ENCODE data around the gene NSUN7.

DNA sequence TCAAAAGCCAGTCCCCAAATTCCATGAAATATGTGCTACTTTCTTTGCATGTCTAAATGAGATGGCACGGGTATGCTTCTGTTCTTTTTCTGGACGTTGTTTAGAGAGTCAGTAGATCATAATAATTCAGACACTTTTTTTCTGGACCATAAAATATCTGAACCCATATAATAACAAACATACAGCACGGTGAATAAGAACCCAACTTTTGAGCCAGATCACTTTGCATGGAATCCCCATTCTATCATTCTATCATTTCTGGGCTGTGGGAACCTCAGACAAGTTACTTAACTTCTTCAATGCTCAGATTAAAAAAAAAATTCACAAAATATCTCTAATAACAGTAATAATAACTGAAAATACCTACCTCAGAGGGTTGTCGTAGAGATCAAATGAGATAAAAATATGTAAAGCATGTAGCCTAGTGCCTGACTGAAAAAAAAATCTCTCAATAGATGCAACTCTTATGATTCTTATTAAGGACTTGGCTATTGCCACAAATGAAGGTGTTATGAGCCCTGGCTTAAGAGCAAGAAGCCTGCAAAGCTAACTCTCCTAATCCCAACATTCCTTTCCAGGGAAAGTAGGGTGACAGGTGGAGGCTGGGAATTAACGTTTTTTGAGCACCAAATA, 2.1 kb downstream of the RHOH start:
- RRBS = no CpG with 5 or more reads among the region's 5 CpGs

DNA sequence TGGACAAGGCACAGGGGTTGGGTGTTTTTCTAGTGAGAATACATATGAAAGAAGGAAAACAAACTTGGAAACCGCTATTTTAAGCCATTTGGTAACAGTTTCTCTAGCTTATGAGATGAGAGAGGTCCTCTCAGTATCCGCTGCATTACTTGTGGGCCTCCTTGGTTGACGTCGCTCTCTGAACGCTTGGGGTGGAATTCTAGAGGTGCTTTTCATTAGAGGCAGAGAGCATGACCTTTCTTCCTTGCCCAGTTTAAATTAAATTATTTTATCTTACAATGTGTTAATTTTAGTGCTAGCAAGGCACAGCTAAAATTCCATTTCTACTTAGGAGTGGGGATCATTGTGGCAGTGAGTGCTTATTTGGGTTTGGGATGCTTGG, 2.6 kb downstream of the RHOH start:
- RRBS = no CpG with 5 or more reads among the region's 5 CpGs

- RRBS = no CpG with 5 or more reads among the region's 14 CpGs
Measured at GRCh38 chr4:40204789-40206037, 8.4 kb downstream of the RHOH start.

- RRBS = no CpG with 5 or more reads among the region's 9 CpGs
Measured at GRCh38 chr4:40289316-40290165, 45.6 kb upstream of the CHRNA9 start.

DNA sequence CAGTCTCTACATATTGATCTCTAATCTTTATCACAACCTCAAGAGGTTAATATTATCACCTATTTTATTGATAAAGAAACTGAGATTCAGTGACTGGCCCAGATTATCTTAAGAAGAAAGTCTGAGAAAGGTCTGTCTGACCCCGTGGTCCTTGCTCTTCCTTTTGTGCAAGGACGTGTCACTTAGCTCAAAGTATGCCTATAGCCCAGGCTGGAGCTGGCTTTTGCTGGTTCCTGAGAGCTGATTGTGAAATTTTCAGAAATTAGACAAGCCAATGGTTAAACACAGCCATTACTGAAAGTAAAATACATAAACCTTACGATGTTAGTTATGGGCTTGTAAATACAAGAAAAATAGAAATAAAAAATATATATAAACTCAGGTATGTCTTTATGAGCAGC, 70.0 kb downstream of the CHRNA9 start:
- RRBS = no CpG with 5 or more reads among the region's 3 CpGs

DNA sequence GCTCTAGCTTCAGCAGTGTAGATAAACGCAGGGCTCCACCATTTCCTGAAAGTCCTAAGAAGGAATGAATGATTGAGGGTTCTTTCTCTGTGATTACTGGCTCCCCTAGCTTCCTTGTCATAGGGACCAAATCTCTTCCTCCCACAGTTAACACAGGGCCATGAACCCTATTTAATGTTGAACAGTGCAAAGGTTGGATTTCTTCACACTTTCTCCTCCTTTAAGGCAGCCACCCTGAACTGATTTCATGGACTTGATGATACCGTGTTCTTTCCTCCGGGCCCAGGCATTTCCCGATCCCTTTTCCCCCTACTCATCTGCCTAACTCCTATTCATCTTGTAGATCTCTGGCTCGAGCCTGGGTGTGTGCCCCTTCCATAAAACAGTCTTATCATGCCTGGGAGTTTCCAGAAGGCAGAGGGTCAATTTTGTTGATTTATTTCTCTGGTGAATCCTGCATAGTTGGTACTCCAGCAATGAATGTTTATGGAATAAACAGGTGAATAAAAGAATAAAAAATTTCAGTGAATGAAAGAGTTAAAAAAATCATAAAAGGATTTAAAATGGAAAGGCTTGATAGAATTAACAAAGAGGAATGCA, 84.5 kb downstream of the CHRNA9 start:
- RRBS = no CpG with 5 or more reads among the region's 5 CpGs

- RRBS = no CpG with 5 or more reads among the region's 14 CpGs
Measured at GRCh38 chr4:40553898-40554548, 75.6 kb downstream of the RBM47 start.

DNA sequence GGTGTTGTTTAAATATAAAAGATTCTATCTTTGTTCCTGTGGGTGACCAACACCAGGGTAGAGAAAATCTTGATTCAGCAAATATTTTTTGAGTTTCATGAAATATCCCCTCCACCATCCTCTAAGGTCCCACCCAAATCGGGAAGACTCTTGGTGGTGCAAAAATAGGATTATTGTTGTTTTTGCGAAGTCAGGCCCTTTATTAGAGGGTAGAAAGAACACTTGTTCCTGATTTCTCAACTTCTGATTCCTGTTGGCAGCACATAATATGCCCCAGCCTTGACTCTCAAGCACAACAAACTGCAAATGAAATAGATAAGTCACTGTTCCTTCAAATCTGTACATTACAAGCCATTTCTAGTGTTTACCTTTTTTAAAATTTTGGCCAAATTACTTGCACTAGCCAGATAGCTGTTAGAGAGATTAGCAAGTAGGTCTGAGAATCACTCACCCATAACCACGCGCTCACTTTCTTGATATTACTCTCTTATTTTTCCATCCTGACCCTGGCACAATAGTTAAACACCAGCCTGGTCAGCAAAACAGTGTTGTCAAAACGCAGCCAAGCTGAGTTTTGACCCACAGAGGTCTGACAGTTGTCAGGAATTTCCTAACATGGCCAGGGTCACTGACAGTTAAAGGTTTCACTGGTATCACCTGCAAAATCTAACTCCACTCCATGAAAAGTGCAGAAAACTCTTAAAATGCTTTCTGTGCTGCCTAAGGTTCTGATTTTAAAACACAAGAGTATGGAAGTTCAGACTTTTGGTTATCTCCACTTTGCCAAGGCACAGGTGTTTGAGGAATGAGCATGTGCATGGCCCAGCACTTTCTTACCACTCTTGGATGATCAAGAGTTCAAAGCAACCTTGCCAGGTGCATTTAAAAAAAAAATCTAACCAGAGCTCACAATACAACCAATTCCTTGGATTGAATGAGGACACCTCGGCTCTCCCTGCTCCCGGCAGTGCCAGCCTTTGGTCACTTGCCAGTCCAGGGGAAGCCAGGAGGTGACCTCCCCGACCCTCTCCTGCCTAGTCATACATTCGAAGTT, 69.8 kb downstream of the RBM47 start:
- RRBS = no CpG with 5 or more reads among the region's 9 CpGs

DNA sequence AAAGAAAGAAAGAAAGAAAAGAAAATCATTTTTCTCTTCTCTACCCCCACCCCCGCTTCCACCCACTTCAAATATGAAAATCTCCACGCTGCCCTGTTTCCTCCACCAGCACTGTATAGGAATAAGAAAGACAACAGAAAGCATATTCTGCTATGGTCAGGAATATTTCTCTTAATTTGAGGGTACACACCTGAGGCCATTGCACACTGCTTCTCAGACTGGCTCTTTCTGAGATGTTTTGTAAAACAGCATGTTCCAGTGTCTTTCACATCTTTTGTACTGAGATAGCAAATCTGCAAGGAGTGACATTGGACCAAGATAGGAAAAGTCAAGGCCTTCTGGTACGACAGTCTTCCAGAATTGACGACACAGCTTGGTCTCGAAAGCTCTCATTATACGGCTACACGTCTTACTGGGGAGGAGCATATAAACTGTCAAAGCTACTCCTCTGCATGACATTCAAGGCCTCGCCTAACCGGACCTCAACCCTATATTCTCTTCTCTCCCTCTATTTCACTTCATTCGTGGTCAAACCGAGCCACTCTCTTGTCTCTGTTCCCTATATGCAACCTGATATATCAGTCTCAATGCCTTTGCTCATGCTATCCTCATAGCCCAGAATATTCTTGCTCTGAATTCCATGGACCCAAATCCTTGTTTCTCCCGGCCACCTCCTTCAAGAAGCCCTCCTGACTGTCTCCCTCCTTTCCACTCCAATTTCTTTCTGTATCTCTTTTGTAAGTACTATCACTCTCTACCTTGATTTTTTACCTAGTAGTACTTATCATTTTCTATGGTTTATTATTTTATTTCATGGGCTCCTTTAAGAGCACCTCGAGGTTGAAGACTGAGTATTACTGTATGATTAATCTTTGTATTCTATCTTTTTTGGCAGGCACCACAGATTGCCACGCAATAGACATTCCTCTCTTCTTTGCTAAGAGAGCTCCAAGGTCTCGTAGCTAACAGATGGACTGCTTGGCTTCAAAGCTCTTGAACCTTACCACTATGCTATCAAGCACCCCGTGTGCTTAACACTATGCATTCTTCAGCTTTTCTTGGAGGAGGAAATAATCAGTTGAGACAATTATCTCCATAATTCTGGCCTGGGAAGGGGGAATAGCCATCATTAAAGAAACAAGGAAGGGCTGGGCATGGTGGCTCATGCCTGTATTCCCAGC, 35.2 kb downstream of the RBM47 start:
- RRBS = no CpG with 5 or more reads among the region's 16 CpGs

DNA sequence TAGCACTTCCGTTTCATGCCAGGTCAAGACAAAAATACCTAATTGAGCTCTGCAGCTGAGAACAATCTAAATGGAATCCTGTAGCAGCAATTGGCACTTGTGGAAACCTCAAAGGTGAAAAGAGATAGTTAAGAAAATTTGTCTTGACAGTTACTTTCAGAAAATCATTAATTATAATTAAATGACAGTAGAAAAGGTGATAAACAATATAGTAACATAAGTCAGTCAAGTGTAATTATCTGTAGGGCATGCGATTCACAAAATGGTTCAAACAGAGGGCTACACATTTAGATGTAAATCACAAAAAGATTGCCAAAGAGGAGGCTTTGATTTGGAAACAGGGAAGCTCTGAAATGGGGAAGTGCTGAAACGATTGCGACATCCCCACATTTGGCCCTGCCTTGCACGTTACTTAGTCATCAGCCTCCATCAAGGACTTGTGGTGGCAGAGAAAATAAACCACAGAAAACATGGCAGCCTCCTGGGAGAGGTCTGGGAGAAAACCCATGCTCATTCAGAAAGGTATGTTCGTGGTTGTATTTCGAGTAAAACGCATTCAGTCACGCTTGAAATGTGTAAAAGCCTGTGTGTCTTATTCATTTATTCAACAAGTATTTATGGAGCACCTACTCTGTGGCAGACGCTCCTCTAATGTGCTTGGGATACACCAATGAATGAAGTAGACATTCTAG, 8.0 kb downstream of the RBM47 start:
- RRBS = no CpG with 5 or more reads among the region's 10 CpGs

DNA sequence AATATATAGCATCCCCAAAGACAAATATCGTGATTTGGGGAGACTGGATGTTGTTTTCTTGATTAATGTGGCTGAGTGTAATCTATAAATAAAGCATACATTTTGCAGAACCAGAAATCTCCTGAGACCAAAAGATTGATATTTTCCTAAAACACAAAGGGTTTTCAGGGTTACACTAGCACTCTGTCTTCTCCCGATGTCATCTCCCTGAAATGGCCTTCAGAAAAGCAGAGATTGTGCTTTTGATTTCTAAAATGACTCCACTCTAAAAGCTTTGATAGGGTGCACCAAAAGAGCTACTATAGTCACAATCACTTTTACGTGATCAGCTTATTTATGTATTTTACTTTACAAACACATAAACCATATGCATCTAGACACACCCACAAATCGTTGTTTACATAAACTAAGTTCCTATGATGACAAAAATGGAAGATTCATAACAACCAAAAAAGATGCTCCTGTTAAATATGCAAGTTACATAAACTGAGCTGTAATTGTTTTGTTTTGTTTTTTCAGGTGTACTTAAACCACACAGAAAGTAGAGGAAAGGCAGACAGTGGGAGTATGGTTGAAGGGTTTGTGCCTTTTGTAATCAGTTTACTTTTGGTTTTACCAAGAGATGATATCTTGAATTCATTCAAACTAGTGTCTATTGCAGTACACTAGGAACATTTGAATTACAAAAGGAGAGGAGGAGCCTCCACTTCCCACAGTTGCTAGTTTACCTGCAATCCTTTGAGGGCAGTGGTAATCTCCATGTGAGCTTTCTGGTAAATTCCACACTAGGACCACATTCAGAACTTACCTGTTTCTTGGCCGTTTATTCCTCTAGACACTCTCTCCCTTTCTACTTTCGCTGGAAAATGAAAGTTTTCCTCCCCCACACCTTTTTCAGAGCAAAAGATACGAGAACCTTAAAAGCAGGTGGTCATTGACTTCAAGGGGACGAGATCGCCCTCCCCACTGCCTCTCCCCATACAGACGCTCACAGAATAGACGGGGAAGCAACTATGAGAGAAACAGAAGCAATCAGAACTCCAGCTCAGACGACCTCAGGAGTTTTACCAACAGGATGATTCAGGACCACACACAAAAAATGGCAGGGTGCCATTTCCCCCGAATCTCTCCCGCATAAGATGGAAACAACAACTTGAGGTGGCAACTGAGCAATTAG, 3.5 kb downstream of the RBM47 start:
- RRBS = no CpG with 5 or more reads among the region's 14 CpGs

- RRBS = 3% methylated on average over 47 of the region's 80 CpGs
Measured at GRCh38 chr4:40749594-40750528, at the start of gene NSUN7. Gene NSUN7, plus strand, starts transcription at chr4:40749955.

DNA sequence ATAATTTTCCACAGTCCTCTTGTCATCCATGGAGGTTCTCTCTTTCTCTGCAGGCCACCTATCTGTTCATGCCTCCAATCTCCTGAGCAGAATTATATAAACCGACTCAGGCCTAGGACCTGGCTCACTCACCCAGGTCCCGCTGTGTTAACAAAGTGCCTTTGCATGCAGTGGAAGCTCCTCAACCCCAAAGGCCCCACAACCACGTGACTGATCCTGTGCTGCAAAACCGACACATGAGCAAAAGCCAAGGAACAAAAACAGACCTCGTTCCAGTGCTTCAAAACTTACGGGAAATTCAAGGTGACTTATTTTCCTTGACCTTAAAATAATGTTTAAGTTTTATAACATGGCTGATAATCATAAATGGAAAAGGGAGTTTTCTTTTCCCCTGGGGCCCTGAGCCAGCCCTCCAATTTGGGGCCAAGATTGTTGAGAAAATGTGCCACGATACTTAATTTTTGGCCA, 94.1 kb downstream of the APBB2 start:
- RRBS = no CpG with 5 or more reads among the region's 7 CpGs

GRCh38 chr4:41129237-41129955, 84.9 kb downstream of the APBB2 start:
- RRBS = no CpG with 5 or more reads among the region's 1 CpG

DNA sequence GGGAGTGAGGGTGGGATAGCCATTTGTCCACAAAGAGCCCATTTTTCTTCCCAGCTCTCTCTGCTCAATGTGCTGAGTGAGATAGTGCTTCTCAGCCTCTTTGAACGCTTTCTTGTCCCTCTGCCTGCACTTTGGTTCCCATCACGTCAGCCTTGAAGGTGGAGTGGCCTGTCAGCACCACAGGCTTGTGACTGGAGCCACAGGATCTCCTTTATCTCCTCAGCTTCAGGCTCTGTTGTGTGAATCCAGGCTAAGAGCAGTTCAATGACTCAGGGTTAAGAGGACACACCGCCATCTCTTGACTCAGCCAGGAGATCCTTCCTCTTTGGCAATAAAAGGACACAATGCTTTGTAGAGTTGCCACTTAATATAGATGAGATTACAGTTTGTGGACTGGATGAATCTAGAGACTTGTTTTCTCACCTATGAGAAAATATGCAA, 62.0 kb downstream of the UCHL1 start:
- RRBS = no CpG with 5 or more reads among the region's 3 CpGs

DNA sequence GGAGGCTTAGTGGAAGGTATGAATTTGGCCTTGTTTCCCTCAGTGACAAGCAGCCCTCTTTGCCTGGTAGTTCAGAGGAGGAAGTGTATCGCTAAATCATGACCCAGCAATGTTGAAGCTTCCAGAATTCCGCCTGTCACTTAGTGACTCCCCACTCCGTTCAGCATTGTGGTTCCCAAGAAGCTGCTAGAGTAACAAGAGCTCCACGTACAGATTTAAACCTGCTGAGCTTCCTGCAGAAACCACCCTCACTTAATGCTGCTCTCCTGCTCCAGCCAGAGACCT, 105.1 kb downstream of the UCHL1 start:
- RRBS = no CpG with 5 or more reads among the region's 4 CpGs

DNA sequence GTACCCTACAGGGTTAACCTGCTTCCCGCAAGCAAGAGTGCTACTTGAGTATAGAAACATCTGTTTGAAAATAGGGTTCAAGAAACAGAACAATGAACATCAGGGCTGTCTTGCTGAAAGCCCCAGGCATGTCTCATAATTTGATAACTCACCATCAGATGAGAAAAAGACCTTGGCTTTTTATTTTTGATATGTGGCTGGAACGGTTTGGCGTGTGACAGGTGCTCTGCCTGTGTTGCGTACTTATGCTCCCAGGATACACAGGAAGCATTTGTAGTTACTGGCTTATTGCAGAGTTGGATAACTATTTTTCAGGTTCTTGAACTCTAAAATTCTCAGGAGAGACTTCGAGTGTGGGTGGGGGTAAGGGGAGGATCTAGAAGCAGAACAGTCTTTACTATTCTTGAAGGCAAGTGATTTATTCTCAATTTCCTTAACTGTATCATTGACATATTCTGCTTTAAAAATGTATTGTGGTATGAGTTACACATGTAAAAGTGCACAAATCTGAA, 105.5 kb downstream of the UCHL1 start:
- RRBS = no CpG with 5 or more reads among the region's 5 CpGs

DNA sequence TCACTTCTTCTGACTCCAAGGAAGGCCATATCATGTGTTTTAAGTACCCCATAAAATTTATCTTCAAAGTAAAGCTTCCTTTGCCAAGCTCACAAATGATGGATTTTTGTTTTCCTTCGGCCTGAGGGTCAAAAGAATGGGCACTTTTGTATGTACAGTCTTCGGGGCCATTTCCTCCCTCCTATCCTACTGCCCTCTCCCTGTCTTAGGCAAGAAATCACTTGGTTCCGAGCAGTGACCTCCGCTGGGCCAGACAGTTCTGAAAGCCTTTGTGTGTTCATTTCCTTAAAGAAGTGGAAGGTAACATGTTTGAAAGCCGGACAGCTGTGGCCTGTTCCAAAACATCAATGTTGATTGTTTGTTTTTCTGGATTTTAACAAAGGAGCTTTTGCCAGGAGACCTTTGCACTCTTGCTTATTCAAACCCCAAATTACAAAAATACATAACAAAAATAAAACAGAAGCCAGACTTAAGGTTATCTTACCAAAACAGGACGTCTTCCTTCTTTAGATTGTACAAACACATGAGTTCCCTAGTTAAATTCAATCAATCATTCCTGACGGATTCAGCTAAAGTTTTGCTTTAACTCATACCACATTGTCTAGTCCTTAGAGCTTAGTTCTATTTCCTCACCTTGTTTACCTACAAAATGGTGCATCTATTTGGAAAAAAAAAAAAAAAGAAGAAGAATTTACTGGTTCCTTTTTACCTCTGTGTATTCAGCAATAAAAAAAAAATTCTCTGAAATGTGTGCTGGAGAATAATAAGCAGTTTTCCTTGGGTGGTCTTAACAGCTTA, 110.5 kb upstream of the LIMCH1 start:
- RRBS = no CpG with 5 or more reads among the region's 7 CpGs

- RRBS = no CpG with 5 or more reads among the region's 28 CpGs
Measured at GRCh38 chr4:41865104-41865780, 70.0 kb upstream of the TMEM33 start.

Data from GM12891 (cell line).